Cardiac ventricle fibroblast (primary cell): ENCODE measurements around a stretch of chr3.

DNA sequence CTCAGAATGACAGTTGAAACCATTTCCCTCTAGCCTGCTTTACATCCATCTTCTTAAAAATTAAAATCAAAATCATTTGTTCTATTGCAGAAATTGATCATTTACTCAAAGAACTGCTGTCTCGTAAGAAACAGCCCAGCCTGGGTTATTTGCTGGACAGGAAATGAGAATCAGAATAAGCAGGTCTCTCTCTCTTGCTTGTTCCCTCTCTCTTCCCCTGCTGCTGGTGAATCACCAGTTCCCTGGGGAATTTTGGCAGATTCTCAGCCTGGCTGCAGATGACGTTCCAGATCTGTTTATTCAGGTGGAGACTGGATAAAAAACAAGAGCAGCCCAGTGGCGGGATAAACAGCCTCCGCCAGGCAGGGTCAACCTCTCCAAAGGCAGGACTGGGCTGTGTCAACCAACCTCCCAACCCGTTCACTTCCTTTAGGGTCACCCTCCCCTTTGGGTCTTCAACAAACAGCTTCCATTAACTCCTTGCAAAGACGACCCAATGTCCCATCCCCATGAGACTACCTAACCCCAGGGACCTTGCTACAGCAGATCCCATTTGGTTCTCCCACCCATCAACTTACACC is 72.1 kb downstream of the LRIG1 start:
- RAMPAGE, long total RNA: no peak

GRCh38 chr3:66456638-66456947 is 44.2 kb downstream of the LRIG1 start:
- RAMPAGE, long total RNA: no peak

DNA sequence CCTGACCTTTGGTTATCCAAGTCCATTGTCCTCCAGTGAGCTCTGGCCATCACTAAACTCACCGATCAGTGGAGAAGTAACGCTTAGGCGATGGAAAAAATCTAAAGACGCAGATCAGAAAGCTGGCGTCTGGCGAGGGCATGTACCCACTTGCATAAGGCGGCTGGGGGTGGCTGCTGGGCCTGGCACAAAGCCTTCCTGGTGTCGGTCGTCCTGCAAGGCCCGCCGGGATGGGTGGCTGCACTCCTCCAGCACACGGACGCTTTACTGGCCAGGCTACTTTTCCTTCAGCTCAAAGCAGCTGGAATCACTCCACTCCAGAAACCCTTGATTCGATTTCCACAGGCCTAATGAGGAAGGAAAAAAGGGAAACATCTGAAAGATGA is 1.0 kb downstream of the EOGT start:
- RAMPAGE, long total RNA: no peak

DNA sequence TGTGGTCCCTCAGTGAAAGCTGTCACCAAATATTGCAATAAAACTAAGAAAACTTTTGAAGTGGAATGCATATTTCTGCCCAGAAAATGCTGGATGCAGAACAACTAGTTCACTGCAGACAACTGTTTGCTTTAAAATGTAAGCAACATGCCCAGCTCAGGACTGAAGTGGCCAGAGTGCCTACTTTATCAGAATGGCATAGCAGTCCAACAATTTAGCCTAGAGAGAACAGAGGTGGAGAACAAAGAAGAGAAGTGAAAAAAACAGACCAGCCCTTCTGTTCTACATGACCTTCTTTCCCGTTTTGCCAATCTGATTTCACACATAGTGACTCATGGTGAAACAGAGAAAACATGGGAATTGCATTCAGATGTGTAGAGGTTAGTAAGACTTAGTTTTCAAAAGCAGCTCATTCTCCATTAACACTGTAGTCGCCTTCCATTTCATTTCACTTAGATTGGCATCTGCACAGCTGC is 523 bp upstream of the ARL6IP5 start:
- RAMPAGE, long total RNA: no peak

- RAMPAGE, long total RNA: no peak
Observed at GRCh38 chr3:69118609-69118948, 3.8 kb downstream of the LMOD3 start.

- RAMPAGE, long total RNA: no peak
Observed at GRCh38 chr3:69180782-69181658, 58.6 kb upstream of the LMOD3 start.

GRCh38 chr3:69200033-69201243 is 78.0 kb upstream of the LMOD3 start:
- RAMPAGE, long total RNA: no peak

GRCh38 chr3:69352038-69353125 is 33.5 kb downstream of the FRMD4B start:
- RAMPAGE, long total RNA: no peak

DNA sequence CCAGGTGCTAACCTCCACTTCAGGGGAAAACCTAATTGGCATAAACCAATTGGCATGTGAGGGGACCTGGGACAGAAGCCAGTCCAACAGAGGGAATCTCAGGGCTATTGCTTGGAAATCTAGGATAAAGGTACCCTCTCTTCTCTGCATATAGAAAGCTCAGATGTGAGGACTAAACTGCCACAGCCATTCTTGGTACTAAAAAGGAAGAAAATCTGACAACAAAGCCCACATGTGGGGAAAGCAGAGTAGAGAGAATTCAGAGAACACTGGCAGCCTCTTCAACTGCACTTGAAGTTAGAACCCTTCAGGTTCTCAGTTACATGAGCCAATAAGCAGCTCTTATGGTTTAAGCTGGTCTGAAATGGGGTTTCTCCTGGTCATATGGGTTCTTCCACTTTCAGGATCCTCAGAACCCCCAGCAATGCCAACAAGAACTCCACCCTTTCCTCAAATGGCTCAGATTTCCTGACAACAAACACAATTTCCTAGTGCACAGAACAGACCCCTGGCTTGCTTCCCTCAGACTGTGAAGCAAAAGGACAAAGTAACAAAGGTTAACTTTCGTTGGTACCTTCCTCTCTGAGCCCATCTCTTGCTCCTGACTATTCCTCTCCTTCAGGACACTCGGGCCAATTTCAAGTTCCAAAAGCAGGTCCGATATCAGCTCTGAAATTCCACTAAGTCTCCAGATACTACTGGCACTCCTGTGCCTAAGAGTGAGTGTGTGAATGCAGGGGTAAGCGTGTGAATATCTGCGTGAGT is 23.9 kb upstream of the FRMD4B start:
- RAMPAGE, long total RNA: no peak

DNA sequence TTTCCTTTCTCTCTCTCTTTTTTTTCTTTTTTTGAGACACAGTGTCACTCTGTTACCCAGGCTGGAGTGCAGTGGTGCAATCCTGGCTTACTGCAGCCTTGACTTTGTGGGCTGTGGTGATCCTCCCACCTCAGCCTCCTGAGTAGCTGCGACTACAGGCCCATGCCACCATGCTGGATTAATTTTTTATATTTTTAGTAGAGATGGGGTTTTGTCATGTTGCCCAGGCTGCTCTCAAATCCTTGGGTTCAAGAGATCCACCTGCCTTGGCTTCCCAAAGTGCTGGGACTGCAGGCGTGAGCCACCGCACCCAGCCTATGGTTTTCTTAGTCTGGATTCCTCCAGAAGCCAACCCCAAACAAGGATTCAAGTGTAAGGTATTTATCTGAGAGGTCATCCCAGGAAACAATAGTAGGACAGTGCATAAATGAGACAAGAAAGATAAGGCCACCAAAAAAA is 142.5 kb upstream of the FRMD4B start:
- RAMPAGE, long total RNA: no peak

DNA sequence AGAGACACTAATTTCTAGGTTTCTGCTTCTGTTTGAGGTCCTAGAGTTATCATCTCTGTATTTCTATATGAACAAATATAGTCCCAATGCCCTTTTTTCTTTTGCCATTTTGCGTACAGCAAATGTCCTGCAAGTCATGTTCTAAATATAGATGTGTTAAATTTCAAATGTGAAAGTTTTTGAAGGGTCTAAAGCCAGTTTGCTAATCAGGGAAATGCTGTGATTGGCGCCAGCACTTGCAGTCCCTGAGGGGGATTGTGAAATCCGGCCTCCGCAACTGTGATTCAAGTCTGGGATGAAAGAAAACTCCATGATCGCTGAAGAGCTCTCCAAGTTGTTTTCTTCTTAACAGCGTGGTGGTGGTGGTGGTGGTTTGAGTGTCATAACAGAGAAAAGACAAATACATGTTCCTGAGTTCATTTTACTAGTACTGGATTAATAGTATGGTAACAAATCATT is 51.8 kb downstream of the MITF start:
- RAMPAGE, long total RNA: no peak

DNA sequence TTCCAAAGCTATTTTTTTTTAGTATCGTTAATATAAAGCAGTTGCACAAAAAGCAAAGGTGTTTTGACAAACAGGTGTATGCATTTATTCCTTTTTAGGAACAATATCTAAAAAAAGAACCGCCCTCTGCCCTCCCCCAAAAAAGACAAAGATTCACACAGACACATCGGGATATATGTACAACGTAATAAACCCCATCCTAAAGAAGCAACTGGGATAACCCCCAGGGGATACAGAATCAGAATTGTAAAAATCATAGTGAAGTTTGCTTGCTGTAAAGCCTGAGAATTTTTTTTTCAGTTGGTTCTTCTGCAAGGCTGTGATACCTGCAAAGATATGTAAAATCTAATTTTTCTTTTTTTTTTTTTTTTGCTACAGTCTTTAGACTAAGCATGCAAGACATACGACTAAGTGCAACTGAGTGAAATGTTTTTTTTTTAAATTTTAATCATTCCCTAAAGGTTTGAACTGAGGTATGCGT is 627.4 kb downstream of the FOXP1 start:
- RAMPAGE, long total RNA: no peak

GRCh38 chr3:70981504-70982137 is 601.9 kb downstream of the FOXP1 start:
- RAMPAGE, long total RNA: no peak

DNA sequence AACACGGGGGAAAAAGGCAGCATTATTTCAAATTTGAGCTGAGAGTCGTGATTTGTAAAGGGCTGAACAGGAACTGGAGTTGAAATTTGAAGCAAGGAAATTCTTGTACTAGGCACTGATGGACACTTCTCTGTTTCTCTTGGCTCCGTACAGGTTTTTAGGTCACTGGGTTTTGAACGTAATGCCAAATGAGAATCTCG is 577.6 kb downstream of the FOXP1 start:
- RAMPAGE, long total RNA: no peak

- RAMPAGE, long total RNA: no peak
Observed at GRCh38 chr3:71039116-71039707, 544.3 kb downstream of the FOXP1 start.

DNA sequence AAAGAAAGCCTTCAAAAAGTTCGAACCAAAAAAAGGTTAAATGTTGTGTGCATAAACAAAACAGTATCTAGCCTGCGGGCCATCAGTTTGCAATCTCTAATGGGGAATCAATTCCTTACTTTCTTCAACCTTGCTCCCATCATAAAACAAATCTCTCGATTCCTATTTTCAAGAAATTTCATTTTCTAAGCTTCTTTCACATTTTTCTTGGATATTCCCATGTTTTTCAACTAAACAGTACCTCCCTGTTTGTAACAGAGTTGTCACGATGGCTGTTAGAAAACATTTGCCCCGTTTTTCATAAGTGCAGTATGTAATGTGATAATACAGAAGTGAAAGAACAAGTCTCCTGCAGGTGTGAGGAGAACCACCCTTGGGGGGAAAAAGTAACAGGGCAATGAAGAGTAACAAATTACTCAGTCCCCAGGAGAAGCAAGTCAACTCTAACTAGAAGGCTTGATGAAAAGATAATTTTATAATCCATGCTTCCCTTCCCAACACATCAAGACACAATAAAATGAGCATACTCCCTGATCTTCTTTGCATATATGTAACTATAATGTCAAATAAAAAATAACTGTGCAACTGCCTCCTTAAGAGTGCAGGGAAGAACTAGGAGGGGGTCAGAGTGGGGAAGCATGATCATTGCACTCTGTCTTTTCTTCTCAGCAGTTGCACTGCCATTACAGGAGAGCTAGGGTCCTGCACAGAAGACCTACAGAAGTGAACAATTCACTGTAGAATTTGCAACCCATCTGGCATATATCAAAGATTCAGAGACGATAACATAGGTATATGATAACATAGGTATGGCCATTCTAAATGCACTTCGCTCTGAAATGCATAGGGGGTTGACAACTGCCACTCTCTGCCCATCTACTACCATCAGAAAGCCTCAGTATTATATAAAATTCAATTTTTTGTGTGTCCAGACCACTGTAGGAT is 493.2 kb downstream of the FOXP1 start:
- RAMPAGE, long total RNA: no peak

GRCh38 chr3:71102611-71103532 is 480.7 kb downstream of the FOXP1 start:
- RAMPAGE, long total RNA: no peak

- RAMPAGE, long total RNA: no peak
Observed at GRCh38 chr3:71165576-71165921, 418.0 kb downstream of the FOXP1 start.

GRCh38 chr3:71244009-71244647 is 339.4 kb downstream of the FOXP1 start:
- RAMPAGE, long total RNA: no peak

- RAMPAGE, long total RNA: no peak
Observed at GRCh38 chr3:71245852-71246580, 337.5 kb downstream of the FOXP1 start.